Neural progenitor cell (in vitro differentiated cells): ENCODE measurements around a stretch of chr22.

- RAMPAGE, long total RNA, result no peak
Observed at GRCh38 chr22:43203438-43203892, 16.5 kb upstream of the TTLL12 start.

DNA sequence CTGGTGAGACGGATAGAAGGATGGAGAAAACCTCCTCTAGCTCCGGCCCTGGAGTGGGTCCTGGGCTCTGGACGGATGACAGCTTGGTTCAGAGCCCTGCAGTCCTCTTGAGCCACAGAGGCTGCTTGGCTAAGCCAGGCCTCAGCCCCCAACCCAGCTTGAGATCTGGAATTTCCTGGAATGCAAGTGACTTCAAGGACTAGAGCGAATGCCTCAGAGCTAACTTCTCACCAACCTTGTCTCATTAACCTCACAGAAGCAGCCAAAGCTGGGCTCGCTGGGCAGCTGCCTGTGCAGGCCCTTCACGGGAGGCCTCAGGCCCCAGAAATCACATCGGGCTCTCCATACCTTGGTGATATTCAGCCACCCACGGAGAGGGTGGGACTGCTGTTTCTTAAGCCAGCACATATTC lies 73.4 kb upstream of the TTLL12 start:
- RAMPAGE, long total RNA, result no peak

- RAMPAGE, long total RNA, result no peak
Observed at GRCh38 chr22:43272177-43272739, 70.9 kb downstream of the SCUBE1 start.

- RAMPAGE, long total RNA, result no peak
Observed at GRCh38 chr22:43289468-43290189, 53.5 kb downstream of the SCUBE1 start.

- RAMPAGE, long total RNA, result no peak
Observed at GRCh38 chr22:43291858-43292437, 51.2 kb downstream of the SCUBE1 start.

DNA sequence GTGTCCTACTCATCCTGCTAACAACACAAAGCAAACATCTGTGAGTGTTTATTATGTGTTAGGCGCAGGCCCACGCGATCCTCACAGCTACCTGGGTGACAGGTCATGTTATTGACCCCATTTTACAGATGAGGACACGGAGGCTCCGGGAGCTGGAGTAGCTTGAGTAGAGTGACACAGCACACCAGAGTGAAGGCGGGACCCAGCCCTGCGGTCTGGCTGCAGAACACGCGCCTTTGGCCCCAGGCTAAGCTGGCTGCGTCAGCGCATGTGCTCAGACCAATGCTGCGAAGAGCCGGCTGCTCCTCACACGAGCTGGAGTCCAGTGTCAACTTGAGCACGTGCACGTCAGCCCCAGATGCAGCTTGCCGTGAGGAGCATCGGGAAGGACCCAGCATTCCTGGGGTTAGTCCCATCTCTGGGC lies 50.0 kb downstream of the SCUBE1 start:
- RAMPAGE, long total RNA, result no peak

DNA sequence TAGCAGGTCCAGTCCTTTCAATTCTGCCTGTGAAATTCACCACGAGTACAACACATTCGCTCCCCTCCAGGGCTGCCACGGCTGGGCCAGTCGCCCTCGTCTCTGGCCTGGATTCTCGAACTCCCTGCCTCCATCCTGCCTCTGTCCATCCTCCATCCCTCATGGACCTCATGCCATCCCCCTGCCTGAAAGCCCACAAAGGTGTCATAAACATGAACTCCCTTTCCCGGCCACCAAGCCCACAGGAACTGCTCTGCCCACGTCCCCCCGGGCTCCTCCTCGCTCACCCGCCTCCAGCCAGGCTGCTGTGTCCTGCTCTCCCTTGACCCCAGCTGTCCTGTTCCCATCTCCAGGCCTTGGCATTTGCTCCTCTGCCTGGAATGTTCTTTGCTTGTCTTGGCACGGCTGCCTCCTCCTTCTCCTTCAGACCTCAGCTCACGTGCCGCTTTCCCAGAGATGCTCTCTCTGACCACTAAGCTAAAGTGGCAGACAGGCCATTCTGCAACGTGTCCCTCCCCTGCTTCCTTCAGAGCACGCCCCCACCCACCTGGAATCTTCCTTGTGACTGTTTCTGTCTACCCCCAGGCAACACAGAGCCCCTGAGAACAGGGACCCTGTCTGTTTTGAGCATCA lies 41.9 kb downstream of the SCUBE1 start:
- RAMPAGE, long total RNA, result no peak

DNA sequence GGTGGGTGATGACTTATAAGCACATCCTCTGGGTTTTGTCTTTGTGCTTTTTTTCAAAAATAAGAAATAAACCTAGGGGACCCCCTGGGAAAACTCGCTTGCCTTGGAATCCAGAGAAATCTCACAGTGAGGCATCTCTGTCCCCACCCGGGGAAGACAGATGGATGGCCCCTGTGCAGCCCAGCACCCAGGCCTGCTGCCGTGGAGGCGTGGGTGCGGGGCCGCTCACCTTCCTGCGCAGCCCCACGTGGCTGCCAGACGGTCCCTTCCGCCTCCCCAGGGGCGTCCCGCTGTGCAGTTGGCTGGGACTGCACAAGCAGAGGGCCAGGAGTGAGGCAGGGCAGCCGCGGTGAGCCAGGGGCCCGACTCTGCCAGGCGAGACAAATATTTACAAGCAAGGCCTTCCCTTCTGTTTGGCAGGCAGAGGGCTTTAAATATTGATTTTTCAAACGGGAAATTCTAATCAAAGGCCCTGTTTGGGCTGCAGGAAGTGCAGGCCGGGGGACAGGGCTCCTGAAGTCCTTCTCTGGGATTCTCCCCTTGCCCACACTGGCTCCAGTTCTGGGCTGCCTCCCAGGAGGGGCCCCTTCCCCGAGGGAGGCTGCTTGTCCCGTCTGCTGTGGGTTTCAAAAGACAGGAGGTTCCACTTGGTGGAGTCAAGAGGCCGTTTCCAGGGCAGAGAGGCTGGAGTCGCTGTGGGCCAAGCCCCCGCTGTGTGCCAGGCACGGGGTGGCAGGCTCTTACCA lies 24.4 kb downstream of the MPPED1 start:
- RAMPAGE, long total RNA, result no peak

DNA sequence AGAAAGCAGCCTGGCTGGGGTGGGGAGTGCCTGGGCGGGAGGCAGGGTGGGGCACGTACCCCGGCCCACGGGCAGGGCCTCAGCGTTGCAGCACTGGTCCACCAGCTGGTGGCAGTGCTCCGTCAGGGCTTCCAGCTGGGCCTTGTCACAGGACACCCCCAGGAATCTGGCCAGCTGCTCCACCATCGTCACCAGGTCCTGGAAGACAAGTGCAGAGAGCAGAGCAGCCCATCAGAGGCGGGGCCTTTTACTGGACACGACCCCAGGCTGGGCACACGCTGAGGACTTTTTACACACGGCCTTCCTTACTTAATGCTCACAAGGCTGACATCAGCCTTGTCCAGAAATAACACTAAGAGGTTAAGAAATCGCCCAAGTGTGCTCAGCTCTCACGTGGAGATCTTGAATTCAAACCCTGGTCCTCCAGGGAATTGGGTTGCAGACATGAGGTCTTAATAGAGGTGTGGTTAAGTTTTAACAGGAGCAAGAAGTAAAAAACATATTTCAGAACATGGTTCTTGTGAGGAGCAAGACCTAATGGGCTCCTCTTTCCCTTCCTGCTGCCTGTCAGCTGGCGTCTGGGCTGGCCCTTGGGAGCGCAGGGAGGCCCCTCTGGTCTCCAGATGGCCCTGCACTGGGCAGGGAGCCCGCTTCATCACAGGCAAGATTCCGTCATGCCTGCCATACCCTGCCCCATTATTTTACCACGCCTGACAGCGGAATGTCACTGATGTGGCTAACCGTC lies 17.1 kb upstream of the EFCAB6 start:
- RAMPAGE, long total RNA, result no peak

GRCh38 chr22:44449285-44449663 lies 48.8 kb downstream of the RTL6 start:
- RAMPAGE, long total RNA, result no peak

- RAMPAGE, long total RNA, result no peak
Observed at GRCh38 chr22:44455577-44456111, 42.4 kb downstream of the RTL6 start.

- RAMPAGE, long total RNA, result no peak
Observed at GRCh38 chr22:44755808-44756551, 3.6 kb downstream of the ARHGAP8 start.

GRCh38 chr22:44994877-44995448 lies 14.8 kb downstream of the PHF21B start:
- RAMPAGE, long total RNA, result no peak

GRCh38 chr22:45010286-45010612 lies 444 bp upstream of the PHF21B start:
- RAMPAGE, long total RNA, result no peak

GRCh38 chr22:45140223-45140944 lies 23.3 kb upstream of the NUP50 start:
- RAMPAGE, long total RNA, result no peak

- RAMPAGE, long total RNA, result no peak
Observed at GRCh38 chr22:45179206-45179661, 15.5 kb downstream of the NUP50 start.

DNA sequence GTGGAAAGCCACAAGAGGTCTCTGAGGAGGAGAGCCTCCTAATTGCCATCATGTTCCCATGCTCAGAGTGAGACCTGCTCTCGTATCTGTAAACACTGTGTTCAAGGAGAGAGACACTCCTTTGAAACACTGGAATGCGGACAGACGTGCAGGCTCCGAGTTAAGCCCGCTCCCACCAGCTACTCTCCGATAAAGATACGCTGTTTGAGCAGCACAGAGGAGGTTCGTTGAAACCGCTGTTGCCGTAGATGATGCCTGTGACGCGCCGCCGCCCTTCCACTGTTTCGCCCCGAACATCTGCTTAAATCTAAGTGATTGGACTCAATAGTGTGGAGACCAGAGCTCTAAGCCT lies 25.1 kb downstream of the NUP50 start:
- RAMPAGE, long total RNA, result no peak

DNA sequence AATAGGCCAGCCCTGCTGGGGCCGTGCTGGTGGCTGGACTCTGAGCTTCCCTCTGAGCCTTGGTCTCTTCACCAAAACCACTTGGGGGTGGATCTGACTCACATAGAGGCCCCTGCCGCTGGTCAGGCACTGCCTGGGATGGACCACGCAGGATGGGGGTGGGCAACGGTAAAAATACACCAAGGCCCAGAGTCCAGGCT lies 12.3 kb upstream of the UPK3A start:
- RAMPAGE, long total RNA, result no peak

DNA sequence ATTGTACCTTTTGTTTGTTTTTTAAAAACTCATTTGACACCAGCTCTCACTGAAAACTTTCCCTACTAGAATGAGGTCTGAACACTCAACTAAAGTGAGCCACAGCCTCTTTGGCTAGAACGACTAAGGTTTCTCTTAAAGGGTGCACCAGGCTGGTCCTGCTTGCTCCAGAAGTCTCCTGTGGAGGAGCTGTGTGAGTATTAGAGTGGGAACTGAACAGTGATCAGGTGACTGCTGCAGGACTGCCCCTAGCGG lies 34.5 kb downstream of the FAM118A start:
- RAMPAGE, long total RNA, result no peak

DNA sequence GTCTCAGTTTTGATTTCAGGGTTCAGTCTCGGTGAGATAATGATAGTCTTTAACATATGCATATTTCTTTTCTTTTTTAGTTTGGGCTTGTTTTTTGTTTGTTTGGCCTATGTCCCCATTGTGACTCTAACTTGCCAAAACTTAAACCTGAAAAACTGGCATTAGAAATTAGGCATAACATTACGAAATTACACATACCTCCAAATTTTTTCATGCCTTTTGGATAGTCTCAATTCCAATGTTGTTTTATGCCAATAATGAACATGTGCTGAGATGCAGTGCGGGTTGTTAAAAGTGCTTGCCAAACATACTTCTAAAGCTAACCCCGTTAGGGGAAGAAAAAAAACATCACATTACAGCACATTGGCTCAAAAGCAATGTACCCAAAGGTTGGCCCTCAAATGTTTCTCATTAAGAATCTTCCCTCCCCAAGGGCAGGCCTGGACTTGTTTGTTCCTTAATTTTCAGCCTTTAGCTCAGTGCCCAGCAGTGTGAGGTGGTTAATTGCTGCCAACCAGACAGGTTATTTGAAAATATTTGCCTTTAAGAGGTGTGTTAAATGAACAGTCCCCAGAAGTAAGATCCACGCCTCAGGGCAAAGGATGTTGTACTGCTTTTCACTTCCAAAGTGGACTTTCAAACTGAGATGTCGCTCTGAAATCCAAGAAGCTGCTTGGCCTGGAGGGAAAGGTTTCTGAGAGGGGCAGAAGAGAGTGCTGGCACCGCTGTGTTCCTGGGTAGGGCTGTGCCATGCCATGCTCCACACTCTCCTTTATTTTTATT lies 33.0 kb upstream of the FBLN1 start:
- RAMPAGE, long total RNA, result no peak